PC-3 (cell line): Measurements from ENCODE around the gene NAXD.

GRCh38 chr13:110308302-110308876, 1.3 kb downstream of the COL4A2 start:
- RAMPAGE, long total RNA: no peak

- RAMPAGE, long total RNA: no peak
Observed at GRCh38 chr13:110313759-110314448, 6.8 kb downstream of the COL4A2 start.

DNA sequence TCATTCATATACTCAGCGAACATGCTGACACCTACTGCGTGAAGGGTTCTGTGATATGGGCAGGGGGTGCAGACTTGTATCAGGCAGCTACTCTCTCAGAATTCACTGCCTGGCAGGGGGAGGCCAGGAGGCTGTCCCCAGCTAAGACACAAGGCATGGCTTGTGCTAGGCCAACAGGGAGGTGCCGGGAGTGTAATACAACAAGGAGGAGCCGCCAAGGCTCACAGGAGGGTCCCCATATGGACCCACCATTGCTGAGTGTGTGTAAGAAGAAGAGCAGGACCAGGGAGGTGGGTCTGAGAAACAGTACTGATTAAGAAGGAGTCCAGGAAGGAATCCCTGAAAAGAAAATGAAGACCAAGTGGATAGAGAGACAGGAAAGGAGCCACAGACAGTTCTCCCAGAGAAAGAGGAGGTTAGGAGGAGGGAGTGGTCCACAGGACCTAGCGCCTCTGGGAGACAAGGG, 97.3 kb downstream of the COL4A2 start:
- RAMPAGE, long total RNA: no peak

GRCh38 chr13:110503228-110504099, 58.1 kb downstream of the RAB20 start:
- RAMPAGE, long total RNA: no peak

DNA sequence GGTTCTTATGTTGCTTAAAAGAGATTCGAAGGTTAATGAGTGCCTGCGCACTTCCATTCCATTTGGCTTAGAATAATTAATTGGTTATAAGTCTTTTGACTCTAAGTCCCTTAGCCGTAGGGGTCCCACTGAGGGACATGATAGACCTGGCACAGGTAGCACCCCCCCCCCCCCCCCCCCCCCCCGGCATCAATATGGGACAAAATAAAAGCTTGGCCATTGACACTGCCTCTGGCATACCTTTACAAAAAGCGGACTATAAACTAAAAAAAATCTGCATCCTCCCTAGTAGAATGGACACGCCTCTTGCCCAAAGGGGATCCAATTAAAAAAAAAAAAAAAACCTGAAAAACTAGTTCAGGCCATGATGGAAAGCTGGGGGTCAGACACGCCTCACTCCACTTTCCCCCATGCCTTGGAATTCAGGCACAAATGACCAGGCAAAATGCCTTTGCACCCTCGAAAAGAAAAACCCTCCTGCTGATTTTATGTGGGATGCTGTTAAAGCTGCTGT, 5.4 kb upstream of the NAXD start:
- RAMPAGE, long total RNA: no peak

- RAMPAGE, long total RNA: no peak
Observed at GRCh38 chr13:110615094-110615704, at the start of gene NAXD. NAXD (plus strand) TSS chr13:110615545.

GRCh38 chr13:110615705-110616569, 592 bp downstream of the NAXD start:
- RAMPAGE, long total RNA: no peak

GRCh38 chr13:110868763-110869109, 46.1 kb downstream of the ANKRD10 start:
- RAMPAGE, long total RNA: no peak

DNA sequence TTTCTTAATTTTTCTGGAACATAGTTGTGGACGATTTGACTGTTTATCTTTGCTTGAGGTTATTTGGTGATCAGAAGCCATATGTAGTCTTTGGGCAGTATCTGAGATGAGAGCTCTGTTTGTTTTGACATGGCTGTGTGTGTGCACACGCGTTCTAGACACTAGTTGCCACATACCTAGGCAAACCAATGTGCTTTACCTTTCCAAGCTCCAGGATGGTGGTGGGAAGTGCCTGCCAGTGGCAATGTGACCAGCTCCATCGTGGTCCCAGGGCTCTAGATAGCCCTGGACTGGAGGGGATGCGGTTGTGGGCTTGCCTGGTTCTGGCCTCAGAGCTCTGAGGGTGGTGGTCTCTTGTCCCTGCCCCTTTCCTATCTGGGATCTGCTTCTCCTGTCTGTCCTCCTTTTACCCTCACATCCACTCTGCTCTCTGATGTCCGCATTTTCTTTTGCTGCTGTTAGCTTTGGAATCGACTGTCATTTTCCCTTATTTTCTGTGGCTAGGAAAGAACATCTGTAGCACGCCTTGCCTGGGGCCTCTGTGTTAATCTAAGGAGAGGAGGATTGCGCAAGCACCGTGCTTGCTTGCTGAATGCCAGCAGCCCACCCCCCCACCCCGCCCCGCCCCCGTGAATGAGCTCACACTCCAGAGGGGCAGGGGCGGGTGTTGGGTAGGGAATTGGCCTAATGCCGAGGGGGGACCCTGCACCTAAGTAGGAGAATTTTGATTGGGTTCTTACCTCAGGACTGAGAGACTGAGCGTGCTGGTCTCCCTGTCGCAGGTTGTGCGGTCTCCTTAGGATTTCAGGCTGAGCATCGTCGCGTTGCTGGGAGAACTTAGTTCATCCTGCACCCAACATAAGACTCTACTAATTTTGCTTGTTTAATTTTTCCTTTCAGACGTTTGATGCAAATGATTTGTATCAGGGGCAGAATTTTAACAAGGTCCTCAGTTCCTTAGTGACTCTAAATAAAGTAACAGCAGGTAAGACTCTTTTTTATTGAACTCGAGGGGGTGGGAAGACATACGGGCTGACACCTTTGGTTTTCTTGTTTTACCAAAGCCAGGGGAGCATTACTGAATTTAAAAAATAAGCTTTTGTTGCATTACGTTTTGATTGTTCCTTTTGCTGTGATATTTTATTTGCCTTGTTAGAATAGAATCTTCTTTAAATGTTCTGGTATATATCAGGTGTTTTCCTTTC, 89.7 kb downstream of the ARHGEF7 start:
- RAMPAGE, long total RNA: no peak

GRCh38 chr13:111212036-111212701, 97.1 kb downstream of the ARHGEF7 start:
- RAMPAGE, long total RNA: no peak

GRCh38 chr13:111238394-111238874, 82.0 kb upstream of the TEX29 start:
- RAMPAGE, long total RNA: no peak

- RAMPAGE, long total RNA: no peak
Observed at GRCh38 chr13:111240931-111241472, 79.4 kb upstream of the TEX29 start.

GRCh38 chr13:111302501-111302700, 18.0 kb upstream of the TEX29 start:
- RAMPAGE, long total RNA: no peak

DNA sequence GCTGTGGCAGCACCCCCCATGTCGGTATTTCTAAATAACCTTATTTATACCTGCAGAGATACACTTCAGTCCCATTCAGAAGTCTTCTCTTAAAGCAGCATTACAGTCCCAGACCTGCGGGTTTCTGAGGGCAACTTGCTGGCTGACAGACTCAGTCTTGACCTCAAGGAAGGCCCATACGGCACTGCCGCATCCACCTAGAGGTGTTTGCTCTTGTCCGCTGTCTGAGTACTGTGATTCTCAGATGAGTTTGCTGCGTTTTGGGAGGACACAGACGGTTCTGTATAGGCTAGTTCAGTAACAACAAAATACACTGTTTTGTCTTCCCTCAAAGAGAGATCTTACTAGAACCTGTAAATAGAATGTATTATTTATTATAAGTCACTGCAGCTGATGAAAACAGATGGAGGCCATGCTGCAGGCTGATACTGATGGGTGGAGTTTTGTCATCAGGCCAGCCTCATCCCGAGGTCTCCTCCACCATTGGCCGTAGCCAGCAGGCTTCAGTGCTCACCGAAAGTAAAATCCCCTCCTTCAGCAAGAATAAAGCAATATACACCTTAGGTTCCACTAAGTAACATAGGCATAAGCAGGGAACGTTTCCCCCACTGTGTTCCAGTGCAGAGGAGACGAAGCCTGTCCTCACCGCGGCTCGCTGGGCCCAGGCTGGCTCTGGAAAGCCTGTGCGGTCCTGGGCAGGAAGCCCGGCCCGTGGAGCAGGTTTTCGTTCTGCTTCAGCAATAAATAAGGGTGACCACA, 16.6 kb upstream of the TEX29 start:
- RAMPAGE, long total RNA: no peak

DNA sequence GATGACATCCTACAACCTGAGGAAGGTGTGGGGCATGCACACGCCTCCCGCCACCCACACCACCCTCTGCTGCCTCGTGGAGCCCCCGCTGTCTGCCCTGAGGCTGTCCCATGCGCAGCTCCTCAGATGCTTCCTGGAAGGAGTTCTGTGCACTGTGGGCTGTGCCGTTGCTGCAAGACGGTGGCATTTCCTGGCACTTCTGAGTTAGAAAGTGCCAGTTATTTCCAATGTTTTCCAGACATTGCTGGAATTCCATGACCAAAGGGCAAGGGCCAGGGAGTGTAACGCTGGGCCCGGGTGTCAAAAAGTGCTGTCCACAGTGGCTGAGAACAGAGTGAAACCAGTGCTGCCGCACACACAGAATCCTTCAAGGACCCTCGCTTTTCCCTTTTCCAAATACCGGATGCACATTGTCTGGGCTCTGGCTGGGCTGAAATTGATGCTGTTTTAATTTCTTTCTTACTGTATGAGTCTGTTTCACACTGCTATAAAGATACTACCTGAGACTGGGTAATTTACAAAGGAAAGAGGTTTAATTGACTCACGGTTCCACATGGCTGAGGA, 4.1 kb upstream of the TEX29 start:
- RAMPAGE, long total RNA: no peak

DNA sequence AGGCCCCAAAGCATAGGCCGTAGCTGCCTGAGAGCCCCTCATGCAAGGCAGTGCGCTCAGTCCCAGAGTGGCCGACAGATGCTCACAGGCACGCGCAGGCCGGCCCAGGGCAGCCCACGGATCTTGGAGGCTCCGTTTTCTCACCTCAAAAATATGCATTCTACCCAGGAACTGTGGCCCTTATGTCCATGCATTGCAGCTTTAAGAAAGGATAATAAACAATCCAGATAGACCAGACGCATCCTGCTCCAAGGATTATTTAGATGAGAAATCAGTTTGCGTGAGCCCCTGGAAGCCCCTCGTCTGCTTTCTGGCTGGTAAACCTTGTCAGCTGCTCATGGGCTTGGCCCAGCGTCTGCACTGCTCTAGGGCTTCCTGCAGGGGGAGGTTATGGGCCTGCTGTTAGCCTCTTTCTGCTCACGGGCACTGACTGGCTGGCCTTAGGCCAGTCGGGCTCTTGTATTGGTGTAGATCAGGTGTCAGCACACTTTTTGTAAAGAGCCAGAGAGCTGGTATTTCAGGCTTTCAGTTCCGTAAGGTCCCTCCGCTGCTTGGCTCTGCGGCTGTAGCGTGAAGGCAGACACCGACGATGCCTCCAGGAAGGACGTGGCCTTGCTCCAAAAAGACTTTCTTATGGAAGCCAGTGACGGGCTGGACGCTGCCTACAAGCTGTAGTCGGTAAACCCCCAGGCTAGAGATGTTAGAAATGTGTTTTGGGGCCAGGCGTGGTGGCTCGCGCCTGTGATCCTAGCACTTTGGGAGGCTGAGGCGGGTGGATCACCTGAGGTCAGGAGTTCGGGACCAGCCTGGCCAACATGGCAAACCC, 24.3 kb downstream of the TEX29 start:
- RAMPAGE, long total RNA: no peak

- RAMPAGE, long total RNA: no peak
Observed at GRCh38 chr13:111483272-111483803, 162.9 kb downstream of the TEX29 start.

GRCh38 chr13:112056266-112057091, 10.5 kb upstream of the SOX1 start:
- RAMPAGE, long total RNA: no peak

GRCh38 chr13:112161912-112162285, 95.0 kb downstream of the SOX1 start:
- RAMPAGE, long total RNA: no peak

- RAMPAGE, long total RNA: no peak
Observed at GRCh38 chr13:112204801-112205388, 137.9 kb downstream of the SOX1 start.